BJ (cell line): ENCODE data around the genes USP43 and GAS7.

GRCh38 chr17:8807071-8807724 is 8.0 kb upstream of the MFSD6L start:
- CAGE, long polyA plus RNA: no peak
- RRBS: 71% methylated on average over 1 of the region's 5 CpGs

DNA sequence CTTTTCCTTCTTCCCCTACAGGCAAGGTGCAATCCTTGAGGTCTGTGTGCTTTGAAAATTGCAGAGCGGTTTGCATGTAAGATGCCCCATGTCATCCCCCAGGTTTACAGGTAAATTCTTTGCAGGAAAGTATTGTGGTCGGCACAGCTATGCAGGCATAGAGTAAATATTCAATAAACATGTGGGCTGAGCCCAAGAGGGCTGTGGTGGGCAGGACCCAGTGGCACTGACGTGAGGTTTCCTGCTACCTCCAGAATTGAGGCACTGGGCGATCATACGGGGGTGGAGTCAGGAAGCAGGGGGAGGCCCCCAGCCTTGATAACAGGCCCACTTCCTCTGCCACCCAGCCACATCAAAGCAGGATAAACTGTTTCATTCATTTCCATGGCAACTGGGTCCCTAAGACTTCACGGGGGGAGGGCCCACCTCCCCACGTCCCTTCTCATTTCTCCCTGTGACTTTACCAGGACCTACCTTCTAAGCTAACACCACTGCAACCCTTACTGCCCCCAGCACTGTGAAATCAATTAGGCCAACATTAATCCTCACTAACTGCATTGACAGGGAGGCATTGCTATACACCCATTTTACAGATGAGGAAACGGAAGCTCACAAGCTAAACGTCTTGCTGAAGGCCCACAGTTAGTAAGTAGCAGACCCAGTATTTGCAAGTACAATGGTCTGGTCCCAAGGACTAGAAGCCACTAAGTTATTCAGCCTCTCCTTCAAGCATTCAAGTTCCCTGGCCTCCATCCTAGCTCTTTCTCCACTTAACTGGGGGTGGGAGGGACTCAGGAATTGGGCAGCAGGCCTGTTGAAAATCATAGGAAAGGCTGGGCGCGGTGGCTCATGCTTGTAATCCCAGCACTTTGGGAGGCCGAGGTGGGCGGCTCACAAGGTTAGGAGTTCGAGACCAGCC is 31.7 kb upstream of the PIK3R6 start:
- CAGE, long polyA plus RNA: no peak
- RRBS: no CpG with 5 or more reads among the region's 14 CpGs

GRCh38 chr17:8922241-8923010 is 43.1 kb downstream of the PIK3R5 start:
- CAGE, long polyA plus RNA: no peak
- RRBS: no CpG with 5 or more reads among the region's 7 CpGs

DNA sequence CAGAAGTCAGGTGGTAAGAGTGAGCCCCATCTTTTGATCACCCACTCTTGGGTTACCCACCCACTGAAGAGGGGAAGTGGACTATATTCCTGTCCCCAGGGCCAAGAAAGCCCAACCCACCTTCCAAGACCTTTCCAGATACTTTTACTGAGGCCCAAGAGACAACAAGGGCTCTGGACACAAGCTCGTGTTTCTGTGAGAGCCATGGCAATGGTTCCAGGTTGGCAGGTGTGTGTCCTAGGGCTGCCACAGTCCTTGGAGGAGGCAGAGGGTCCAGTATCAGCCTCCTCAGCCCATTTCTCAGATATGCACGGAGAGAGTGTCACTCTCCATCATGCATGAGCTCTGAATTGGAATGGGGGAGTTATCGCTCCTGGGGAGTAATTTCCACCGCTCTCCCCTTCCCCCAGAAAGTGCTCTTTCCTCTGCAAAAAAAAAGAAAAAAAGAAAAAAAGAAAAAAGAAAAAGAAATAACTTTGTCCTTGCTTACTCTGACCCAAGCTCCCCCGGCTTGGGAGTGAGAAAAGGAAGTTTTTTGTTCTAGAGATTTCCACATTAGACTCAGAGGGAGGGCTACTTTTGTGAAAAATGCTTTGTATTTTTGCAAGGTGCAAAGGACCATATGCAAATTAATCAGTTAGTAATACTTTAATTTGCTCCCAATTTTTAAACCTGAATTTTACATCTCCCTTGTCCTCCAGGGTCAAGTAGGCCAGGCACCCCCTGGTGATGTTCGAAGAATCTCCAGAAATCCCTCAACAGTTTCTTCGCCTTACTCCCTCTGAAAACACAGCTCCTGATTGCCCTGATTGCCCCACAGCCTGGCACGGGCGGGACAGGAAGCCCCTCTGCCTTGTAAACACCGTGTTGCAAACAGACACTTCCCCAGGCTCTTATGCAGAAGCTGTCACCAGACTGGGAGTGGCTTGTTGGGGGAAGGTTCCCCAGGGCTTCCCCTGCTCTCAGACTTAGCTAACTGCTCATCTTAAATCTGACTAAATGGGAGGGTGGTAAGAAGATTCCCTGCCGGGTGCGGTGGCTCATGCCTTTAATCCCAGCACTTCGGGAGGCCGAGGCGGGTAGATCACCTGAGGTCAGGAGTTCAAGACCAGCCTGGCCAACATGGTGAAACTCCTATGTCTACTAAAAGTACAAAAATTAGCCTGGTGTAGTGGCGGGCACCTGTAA is 11.5 kb downstream of the PIK3R5 start:
- CAGE, long polyA plus RNA: no peak
- RRBS: no CpG with 5 or more reads among the region's 16 CpGs

GRCh38 chr17:9028299-9028774 is 7.0 kb downstream of the NTN1 start:
- CAGE, long polyA plus RNA: no peak
- RRBS: no CpG with 5 or more reads among the region's 7 CpGs

- CAGE, long polyA plus RNA: no peak
- RRBS: no CpG with 5 or more reads among the region's 2 CpGs
Observed at GRCh38 chr17:9052641-9053052, 31.3 kb downstream of the NTN1 start.

GRCh38 chr17:9074143-9074793 is 53.0 kb downstream of the NTN1 start:
- CAGE, long polyA plus RNA: no peak
- RRBS: no CpG with 5 or more reads among the region's 19 CpGs

GRCh38 chr17:9150220-9151132 is 129.2 kb downstream of the NTN1 start:
- CAGE, long polyA plus RNA: no peak
- RRBS: 23% methylated on average over 16 of the region's 27 CpGs

DNA sequence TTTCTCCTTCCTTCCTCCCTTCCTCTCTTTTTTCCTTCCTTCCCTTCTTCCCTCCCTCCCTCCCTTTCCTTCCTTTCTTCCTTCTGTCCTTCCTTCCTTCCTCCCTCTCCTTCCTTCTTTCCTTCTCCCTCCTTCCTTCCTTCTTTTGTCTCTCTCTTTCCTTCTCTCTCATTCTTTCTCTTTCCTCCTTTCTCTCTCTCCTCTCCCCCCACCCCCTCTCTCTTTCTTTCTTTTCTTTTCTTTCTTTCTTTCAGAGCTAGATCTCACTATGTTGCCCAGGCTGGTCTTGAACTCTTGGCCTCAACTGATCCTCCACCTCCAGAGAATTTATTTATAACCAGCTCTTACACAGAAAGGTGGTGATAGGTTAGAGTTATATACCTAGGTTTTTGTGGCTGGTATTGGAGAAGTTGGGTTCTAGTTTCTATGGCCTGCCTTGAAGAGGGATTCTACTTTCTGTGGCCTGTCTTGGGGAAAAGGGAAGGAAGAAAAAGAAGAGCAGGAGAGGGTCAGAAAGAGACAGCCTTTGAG is 247.7 kb downstream of the STX8 start:
- CAGE, long polyA plus RNA: no peak

DNA sequence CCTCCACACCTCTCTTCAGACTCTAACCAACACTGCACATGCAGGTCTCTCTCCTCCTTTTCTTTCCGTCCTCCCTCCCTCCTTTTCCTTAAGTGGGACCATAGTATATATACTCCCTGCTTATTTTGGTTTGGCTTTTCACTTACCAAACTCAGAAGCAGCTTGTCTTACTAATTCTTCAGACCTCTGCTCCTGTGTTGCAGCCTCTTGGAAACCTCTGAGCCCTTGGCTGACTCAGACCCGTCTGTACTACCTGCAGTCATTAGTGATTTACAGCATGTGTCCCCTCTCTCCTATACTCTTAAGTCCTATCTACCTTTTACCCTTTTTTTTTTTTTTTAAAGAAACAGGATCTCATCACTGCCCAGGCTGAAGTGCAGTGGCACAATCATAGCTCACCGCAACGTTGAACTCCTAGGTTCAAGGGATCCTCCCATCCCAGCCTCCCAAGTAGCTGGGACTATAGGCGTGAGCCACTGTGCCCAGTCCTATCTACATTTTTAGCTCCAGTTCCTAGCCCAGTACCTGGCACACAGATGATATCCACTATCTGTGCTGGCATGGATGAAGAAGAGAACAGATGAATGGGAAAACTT is 206.9 kb downstream of the STX8 start:
- CAGE, long polyA plus RNA: no peak
- RRBS: no CpG with 5 or more reads among the region's 5 CpGs

DNA sequence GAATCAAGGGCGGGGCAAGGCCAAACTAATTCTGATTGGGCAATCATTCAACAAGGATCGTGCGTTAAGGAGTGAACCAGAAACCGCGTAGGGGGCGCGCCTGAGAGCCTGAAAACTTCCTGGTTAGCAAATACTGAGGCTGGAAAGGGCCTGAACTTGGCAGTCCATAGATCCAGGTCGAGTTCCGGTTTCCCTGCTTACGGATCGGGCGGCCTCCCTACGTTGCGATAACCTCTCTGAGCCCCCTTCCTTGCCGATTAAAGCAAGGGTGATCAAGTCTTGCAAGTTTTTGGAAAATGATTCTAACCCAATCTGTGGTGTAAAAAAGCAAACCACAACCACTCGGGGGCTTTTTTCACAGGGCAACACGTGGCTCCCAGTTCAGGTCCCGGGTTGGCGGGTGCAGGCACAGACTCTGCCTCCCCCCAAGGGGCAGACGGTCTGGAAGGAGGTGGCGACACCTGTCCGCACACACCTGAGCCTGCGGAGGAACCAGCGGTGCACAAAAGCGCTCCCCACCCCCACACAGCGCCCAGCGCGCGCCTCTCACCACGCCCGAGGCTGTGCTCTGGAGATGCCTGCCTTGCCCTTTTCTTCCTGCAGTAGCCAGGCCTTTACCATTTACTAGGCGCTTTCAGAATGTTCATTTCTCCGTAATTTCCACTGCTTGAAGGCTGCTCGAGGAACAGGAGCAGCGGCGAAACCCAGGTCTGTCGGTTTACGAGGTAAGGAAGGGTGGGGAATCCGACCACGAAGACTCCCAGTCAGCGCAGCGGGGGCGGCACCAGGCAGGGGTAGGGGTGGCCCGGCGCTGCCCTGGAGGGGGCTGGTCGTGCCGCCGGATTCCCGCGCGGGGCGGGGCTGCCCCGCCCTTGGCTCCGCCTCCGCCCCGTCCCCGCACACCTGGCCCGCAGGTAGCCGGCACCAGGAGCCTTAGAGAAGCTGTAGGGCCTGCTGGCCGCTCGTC is at the start of gene USP43:
Gene USP43 (plus strand): TSS at position 900 of the 967 bp plus-strand sequence.
- CAGE, long polyA plus RNA: no peak
- RRBS: 2% methylated on average over 13 of the region's 61 CpGs

DNA sequence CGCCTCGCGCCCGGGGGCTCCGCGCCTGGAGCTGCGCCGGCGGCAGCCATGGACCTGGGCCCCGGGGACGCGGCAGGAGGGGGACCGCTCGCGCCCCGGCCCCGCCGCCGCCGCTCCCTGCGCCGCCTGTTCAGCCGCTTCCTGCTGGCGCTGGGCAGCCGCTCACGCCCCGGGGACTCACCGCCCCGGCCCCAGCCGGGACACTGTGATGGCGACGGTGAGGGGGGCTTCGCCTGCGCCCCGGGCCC is 192 bp downstream of the USP43 start:
- CAGE, long polyA plus RNA: no peak
- RRBS: 2% methylated on average over 14 of the region's 35 CpGs

DNA sequence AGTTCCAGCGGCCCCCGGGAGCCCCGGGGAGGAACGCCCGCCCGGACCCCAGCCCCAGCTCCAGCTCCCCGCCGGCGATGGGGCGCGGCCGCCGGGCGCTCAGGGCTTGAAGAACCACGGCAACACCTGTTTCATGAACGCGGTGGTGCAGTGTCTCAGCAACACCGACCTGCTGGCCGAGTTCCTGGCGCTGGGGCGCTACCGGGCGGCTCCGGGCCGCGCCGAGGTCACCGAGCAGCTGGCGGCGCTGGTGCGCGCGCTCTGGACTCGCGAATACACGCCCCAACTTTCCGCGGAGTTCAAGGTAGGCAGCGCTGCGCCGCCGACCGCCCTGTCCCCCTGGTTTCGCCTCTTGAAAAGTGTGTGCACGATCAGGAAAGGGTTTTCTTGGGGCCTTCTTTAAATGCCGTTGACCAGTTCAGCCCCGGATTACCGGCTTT is 536 bp downstream of the USP43 start:
- CAGE, long polyA plus RNA: no peak
- RRBS: 2% methylated on average over 7 of the region's 48 CpGs

DNA sequence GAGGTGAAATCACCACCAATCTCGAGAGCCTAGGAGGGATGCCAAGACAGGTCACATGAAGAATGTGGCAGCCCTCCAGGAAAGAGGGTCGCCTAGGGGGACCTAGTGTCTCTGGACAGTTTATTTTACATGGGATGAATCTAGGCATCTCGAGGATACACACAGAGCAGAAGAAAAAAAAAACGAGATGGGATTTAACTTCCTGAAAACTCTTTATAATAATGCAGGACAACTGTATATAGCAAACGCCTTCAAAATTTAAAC is 5.3 kb upstream of the RCVRN start:
- CAGE, long polyA plus RNA: no peak
- RRBS: no CpG with 5 or more reads among the region's 5 CpGs

DNA sequence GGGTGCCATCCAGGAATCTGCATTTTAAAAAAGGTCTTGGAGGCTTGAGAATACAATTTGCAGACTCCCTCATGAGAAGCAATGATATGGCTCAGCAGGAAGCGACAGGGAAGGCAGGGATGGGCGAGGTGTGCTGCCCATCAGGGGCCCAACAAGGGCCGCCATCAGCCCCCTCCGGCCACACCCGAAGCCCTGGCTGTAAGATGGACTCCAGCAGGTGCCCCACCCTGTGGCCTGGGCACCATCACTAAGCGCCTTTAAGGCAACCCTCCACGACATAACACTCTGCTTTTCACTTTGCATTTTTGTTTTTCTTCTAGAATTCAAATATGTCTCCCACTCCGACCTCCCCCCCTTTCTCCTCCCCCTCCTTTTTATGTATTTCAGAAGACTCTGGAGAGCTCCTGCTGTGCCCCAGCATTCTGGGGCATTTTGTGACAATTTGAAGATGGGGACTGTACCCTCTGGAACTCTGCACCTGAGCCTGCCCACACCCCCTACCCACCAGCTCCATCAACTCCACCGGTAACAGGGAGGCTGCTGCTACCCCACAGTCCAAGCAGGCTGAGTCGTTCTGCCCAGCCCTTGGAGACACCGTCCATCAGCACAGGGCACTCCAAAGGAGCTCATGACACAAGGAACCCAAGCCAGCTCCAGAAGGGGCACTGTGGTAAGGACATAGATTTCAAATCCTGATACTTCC is 52.3 kb upstream of the RCVRN start:
- CAGE, long polyA plus RNA: no peak
- RRBS: no CpG with 5 or more reads among the region's 11 CpGs

DNA sequence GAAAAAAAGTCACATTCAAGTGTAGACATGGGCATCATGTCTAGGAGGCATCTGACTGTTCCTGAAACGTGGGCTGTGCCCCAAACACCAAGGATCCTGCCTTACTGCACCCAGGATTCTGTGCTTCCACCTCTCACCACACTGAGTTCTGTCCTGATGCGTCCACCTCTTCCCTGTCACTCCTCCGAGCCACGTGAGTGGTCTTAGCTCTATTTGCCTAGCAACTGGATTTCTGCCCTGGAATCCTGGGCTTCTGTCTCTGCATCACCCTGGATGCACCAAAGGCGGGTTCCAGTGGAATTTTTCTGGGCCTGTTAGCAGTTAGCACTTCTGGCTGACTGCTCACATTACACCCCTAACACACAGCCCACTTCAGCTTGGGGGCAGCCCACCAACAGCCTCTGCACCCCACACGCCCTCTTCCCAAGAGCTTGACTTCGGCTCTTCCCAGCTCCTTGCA is 129.6 kb upstream of the RCVRN start:
- CAGE, long polyA plus RNA: no peak
- RRBS: no CpG with 5 or more reads among the region's 7 CpGs

DNA sequence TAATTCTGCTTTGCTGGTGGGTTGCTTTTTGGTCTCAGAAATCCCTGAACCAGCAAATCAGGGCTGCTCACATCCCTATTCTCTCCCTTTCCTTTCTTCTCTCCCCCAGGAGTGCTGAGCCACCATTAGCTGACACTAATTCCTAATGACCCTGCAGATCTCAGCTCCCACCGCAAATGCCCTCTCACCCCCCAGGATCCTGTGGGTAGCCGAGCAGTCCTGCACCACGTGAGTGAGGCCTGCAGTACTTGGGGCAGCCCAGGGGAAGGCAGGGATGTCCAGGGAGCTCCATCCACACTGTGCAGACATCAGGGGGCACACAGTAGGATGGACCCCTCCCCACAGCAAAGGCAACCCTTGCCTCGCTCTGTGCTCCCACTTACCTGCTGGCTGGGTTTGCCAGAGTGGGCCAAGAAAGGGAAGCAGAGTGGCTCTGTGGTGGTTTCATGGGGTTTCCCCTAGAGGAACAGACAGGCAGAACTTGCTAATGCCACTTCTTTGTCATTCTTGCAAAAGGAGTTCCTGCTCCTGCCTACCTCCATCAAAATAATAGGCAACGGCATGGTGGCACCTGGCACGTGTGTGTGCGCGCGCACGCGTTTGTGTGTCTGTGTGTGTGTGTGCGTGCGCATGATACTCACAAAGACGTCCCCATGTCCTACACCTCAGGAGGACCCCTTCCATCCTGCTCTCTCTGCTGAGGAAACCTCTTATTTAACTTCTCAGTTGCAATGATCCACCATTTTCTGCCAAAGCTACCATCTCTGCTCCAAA is 135.5 kb downstream of the GAS7 start:
- CAGE, long polyA plus RNA: no peak
- RRBS: no CpG with 5 or more reads among the region's 14 CpGs

GRCh38 chr17:10104179-10105346 is 93.8 kb downstream of the GAS7 start:
- CAGE, long polyA plus RNA: no peak
- RRBS: no CpG with 5 or more reads among the region's 10 CpGs

- CAGE, long polyA plus RNA: no peak
- RRBS: no CpG with 5 or more reads among the region's 10 CpGs
Observed at GRCh38 chr17:10169489-10170430, 28.6 kb downstream of the GAS7 start.

- CAGE, long polyA plus RNA: no peak
- RRBS: 1% methylated on average over 83 of the region's 121 CpGs
Observed at GRCh38 chr17:10198315-10199378, at the start of gene GAS7. Gene GAS7, minus strand, starts transcription at chr17:10198606.